Gastroesophageal sphincter (tissue), 4 donors: Measurements from ENCODE around the gene SMIM3.

- PRO-cap = no peak
- RAMPAGE, long total RNA, 4 experiments = no peak in any of the 4 experiments
These were observed 45.3 kb downstream of the CAMK2A start for GRCh38 chr5:150244393-150244598.

DNA sequence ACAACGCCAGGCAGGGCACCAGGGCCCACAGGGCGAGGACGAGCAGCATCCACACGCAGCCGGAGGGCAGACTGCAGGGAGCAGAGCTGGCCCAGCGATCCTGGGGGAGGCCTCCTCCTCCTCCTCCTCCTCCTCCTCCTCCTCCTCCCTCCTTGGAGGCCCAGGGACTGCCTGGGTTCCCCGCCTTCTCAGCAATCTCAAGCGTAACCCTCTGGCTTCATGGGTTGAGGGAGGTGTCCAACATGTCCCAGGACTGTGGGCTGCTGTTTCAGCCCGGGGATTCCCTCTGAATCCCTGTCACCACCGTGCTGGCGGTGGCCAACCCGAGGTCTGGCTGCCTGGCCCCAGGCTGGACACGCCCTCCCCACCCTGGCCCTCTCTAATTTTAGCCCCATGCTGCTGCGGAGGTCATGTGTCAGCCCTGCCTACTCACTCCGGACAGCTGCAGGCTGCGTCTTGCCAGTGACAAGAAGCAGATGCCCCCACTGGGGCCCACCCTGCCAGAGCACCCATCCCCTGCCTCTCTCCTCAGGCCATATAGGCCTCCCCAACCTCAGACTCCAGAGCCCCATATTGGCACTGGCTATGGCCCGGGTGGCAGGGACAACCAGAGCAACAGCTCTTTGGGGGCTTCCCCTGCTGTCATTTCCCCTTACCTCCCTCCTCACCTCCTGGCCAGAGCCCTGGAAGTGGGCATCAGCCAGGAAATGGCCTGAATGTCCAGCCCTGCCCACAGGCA is 44.2 kb downstream of the CAMK2A start:
- PRO-cap = unidirectional peak, minus-strand start at position 66 of the sequence
- RAMPAGE, long total RNA, 4 experiments = start-site peak on the minus strand in 3 of 4 experiments, centred at positions 57 to 333 of the sequence, 7 to 30 reads per replicate

DNA sequence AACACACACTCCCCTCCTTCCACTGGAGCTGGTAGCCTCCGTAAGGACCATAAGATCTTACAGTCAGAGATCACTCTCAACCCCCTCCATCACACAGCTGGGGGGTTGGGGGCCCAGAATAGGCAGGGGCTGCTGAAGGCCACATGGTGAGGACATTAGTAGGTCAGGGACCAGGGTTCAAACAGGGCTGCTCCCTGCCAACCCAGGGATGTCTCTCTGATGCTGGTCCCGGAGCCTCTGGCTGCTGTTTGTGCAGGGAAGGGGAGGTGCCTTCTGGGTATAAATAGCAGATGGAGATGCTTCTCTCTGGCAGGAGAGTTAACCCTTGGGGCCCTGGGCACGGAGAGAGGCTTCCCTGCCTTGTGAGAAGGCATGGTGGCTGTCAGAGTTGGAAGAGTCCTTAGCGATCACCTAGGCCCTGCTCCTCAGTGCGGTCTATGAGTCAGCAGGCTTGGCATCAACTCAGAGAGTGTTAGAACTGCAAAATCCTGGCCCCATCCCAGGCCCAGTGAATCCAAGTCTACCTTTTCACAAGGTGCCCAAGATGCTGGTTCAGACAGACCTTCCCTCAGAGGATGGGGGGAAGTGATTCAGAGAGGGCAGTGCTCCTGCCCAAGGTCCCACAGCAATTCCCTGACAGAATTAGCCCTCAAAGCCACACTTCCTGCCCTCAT is 25.8 kb downstream of the CAMK2A start:
- PRO-cap = no peak
- RAMPAGE, long total RNA, 4 experiments = no peak in any of the 4 experiments

GRCh38 chr5:150339247-150339769 is 18.2 kb upstream of the TCOF1 start:
- PRO-cap = no peak
- RAMPAGE, long total RNA, 4 experiments = no peak in any of the 4 experiments

- PRO-cap = no peak
- RAMPAGE, long total RNA, 4 experiments = no peak in any of the 4 experiments
These were observed 26.7 kb downstream of the CD74 start for GRCh38 chr5:150385973-150386461.

DNA sequence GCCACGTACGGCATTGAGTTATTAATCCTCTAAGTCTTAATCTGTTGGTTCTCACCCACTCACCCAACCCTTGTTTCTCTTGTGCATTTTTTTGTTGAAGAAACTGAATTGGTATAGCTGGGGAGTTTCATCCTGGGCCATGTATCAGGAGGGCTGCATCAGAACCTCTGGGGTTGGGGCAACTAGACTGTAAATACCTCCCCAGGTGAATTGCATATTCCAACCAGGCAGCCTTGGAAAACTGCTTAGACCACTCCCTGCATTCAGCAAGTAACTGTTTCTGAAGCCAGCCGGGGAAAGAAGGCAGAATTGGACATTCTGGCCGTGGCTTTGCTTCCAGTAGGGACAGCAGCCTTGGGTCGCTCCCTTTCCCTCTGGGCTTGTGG is 25.5 kb downstream of the CD74 start:
- PRO-cap = no peak
- RAMPAGE, long total RNA, 4 experiments = no peak in any of the 4 experiments

GRCh38 chr5:150410462-150410926 is 2.2 kb downstream of the CD74 start:
- PRO-cap = bidirectional peak, plus-strand start at chr5:150410853, minus-strand start at chr5:150410621
- RAMPAGE, long total RNA, 4 experiments = no peak in any of the 4 experiments

GRCh38 chr5:150412960-150413300 is 220 bp upstream of the CD74 start:
- PRO-cap = no peak
- RAMPAGE, long total RNA, 4 experiments = no peak in any of the 4 experiments

DNA sequence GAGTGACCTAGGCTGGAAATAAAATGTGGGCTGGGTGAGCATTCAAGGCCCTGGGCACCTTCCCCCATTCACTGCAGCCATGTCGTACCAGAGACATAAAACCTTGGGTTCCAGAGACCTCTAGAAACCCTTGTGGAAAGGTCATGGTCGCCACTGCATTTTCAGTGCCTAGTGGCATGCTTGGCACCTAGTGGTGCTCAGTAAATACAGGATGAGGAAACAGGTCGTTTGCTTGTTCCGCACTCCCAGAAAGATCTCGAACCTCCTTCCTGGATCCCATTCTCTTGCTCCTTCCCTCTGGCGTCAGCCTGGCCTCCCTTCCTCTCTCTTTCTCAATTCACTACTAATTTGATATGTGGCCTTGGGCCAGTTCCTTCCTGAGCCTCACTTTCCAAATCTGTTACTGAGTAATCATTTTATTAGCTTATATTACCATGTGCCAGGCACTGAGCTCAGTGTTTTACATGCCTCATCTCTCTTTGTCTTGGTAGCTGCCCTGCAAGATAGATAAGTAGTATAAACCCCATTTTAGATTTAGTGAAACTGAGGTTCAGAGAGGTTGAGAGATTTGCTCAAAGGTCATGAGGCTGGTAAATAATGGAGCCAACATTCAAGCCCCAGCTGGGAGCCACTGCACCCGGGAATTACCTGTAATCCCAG is 4.5 kb downstream of the NDST1 start:
- PRO-cap = no peak
- RAMPAGE, long total RNA, 4 experiments = no peak in any of the 4 experiments

DNA sequence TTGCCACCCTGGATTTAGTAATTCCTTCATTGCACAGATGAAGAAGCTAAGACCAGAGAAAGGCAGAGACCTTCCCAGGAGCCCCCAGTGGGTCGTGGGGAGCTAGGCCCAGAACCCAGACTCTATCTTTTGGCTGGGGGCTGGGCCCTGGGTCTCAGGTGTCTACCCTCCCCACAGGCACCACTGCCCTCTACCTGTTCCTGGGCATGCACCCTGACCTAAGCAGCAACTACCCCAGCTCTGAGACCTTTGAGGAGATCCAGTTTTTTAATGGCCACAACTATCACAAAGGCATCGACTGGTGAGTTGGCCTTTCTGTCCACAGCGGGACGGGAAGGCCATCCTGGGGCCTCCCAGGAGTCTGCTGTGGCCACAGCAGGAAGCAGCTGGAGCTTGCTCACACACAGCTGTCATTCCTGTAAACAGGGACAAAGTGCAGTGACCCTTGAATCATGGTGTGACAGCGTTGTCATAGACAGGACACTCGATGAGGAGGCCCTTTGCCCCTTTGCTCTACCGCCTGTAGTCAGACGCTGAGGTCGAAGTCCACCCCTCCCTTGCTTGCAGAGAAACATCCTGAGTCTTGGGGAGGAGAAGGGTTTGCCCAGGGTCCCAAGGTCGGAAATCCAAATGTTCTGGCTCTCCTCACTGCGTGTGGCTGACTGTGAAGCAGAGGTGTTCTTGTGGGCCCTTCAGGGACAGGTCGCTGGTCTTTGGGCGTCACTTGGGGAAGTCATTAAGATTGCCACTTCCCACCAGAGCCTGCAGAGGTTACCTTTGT is 34.9 kb downstream of the NDST1 start:
- PRO-cap = no peak
- RAMPAGE, long total RNA, 4 experiments = no peak in any of the 4 experiments

GRCh38 chr5:150604464-150605142 is 35.9 kb upstream of the SYNPO start:
- PRO-cap = no peak
- RAMPAGE, long total RNA, 4 experiments = no peak in any of the 4 experiments

DNA sequence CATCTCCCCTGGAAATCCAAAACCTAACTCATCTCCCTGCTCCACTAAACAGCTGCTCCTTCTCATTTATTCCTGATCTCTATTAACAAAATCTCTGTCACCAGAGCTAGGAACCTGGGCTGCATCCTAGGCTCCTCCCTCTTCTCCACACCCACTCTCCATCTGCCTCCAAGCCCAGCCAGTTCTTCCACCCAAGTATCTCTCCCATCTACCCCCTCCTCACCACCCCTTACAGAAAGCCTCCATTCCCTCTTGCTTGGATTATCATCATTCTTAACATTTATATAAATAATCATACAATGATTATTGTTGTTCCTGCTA is 23.9 kb upstream of the SYNPO start:
- PRO-cap = no peak
- RAMPAGE, long total RNA, 4 experiments = no peak in any of the 4 experiments

GRCh38 chr5:150617014-150617396 is 23.5 kb upstream of the SYNPO start:
- PRO-cap = no peak
- RAMPAGE, long total RNA, 4 experiments = no peak in any of the 4 experiments

DNA sequence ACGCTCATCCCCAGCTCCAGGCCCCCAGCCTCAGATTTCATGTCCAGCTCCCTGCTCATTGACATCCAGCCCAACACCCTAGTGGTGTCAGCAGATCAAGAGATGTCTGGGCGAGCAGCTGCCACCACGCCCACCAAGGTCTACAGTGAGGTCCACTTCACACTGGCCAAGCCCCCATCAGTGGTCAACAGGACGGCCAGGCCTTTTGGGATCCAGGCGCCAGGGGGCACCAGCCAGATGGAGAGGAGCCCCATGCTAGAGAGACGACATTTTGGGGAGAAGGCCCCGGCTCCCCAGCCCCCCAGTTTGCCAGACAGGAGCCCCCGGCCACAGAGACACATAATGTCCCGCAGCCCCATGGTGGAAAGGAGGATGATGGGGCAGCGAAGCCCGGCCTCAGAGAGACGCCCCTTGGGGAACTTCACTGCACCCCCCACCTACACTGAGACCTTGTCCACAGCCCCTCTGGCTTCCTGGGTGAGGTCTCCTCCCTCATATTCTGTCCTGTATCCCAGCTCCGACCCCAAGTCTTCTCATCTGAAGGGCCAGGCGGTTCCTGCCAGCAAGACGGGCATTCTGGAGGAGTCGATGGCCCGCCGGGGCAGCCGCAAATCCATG is 8.4 kb downstream of the SYNPO start:
- PRO-cap = no peak
- RAMPAGE, long total RNA, 4 experiments = start-site peak on the plus strand in 2 of 4 experiments, centred at positions 143 to 180 of the sequence, 17 to 30 reads per replicate

DNA sequence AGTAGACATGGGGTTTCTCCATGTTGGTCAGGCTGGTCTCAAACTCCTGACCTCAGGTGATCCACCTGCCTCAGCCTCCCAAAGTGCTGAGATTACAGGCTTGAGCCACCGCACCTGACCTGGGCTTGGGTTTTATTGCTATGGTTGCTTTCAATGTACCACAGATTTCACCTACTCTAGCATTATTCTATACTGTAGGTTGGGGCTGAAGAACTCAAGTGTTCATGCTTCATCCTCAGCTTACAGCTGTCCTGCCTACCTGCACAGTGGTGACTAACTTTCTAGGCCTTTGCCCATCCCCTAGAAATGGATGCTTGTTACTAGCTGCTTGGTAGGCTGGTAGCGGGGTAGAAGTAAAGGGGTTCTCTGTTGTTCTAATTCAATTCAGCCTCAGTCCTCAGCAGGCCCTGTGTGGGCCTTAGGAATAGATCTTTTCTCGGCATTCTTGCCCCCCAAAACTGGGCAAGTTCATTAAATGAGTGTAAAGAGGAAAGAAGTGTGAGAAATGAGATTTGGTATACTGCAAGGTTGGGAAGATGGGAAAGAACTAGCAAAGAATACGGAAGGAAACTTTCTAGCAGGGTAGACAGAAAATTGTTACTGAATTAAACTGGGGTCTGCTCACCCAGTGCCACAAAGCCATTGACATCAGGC is 5.4 kb upstream of the RBM22 start:
- PRO-cap = no peak
- RAMPAGE, long total RNA, 4 experiments = no peak in any of the 4 experiments

- PRO-cap = bidirectional peak, plus-strand start at chr5:150778805, minus-strand start at chr5:150778682
- RAMPAGE, long total RNA, 4 experiments = start-site peak on the plus strand in 4 of 4 experiments, at chr5:150778663-150778850 at its widest, 630 to 1,005 reads per replicate
These were observed at the start of gene SMIM3 for GRCh38 chr5:150778098-150778909. Gene SMIM3, plus strand, starts transcription at chr5:150778757.

DNA sequence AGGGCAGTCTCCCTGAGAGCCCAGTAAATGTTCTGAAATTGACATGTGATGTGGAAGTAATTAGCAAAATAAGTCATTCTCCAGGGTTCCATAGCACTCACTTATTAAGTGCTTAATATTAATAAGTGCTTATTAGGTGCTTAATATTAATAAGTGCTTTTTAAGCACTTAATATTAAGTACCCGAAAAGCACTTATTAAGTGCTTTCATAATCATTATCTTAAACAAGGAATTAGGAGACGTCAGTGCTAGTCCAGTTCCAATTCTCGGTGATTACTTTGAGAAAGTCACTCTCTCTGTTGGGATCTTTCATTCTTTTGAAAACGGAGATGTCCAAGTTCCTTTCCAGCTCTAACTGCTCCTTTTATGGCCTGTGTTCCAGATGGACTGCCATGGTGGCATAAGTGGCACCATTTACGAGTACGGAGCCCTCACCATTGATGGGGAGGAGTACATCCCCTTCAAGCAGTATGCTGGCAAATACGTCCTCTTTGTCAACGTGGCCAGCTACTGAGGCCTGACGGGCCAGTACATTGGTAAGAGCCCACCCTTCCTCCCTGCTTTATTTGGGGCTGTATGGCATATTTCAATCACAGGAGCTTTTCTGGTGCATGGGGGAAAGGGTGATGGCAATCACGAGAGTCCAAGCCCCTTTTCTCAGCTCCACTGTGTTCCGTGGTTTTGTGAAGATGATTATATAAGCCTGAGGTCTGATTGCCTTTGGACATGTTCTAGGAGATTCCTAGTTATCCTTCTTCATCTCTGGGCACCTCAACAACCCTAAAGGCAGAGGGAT is 4.8 kb downstream of the GPX3 start:
- PRO-cap = no peak
- RAMPAGE, long total RNA, 4 experiments = no peak in any of the 4 experiments

- PRO-cap = no peak
- RAMPAGE, long total RNA, 4 experiments = start-site peak on the plus strand in 1 of 4 experiments, at chr5:151028691-151028760 at its widest, 438 reads per replicate
These were observed 8.2 kb downstream of the GPX3 start for GRCh38 chr5:151028281-151029200.

DNA sequence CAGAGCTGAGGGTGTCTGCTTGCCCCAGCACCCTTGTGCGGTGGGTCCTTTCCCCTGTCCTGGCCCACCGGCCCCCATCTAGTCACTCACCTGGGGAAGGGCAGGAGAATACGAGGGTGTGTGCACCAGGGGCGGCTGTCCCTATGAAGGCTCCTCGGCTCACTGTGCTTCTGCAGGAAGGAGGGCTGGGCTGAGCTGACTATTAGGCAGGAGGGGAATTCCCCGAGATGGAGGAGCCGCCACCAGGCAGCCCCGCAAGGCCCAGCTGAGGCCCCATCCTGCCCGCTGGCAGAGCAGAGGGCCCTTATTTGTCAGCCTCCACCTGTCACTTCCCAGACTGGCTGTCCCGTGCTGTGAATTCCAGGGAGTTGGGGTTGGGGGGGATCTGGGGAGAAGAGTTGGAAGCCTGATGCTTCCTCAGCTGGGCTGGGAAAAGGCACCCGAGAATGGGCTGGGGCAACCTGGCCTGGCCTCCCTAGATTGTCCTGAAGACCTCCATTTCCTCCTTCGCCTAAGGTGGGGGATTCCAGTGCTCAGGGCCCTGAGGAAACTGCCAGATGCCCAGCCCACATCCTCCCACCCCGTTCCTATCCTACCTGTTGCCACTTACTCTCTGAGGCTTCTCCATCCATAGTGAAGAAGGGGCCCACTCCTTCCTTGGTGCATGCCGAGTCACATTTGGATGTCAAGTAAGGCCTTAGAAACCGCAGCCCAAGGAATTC is 6.3 kb upstream of the TNIP1 start:
- PRO-cap = unidirectional peak, minus-strand start at position 164 of the sequence
- RAMPAGE, long total RNA, 4 experiments = no peak in any of the 4 experiments

DNA sequence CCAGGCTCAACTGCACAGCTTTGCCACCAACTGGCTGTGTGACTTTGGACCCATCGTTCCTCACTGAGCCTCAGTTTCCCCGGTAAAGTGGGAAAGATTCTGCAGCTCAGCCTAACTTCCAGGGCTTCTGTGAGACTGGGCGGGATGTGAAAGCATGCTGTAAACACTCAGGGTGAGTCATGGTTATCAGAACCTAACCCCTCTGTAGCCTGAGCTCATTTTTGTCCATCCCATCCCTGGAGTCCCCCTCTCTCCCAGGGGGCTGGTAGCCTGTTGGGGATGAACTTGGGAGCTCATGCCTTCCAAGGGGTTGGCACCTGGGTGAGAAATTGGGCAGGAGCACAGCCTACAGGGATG is 2.3 kb downstream of the CCDC69 start:
- PRO-cap = bidirectional peak, plus-strand start at position 219 of the sequence, minus-strand start at position 131 of the sequence
- RAMPAGE, long total RNA, 4 experiments = no peak in any of the 4 experiments